Osteoblast (primary cell): ENCODE measurements around the genes PTX3, GFM1 and C3orf80.

DNA sequence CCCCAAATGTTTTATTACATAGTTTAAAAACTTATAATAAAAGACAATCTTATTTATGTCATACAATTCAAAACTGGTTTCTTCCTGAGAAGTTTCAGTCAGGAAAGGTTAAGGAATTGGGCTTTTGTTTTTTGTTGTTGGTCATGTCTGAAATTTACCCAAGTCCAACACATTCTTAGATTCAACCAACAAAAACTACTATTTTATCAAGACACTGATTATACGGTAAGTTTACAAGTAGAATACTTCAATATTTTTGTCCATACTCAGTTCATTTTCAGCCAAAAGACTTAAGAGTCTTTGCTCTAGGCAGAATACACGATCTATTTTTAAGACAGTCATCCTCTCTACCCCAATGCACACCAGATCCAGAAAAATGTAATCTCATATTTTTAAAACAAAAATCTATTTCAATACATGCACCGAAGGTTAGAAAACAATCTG lies 5.8 kb downstream of the CCNL1 start:
- CAGE, long polyA plus RNA = no peak
- RRBS = no CpG with 5 or more reads among the region's 3 CpGs

- CAGE, long polyA plus RNA = no peak
- RRBS = 5% methylated on average over 3 of the region's 15 CpGs
These were observed 389 bp upstream of the CCNL1 start for GRCh38 chr3:157160421-157160651.

DNA sequence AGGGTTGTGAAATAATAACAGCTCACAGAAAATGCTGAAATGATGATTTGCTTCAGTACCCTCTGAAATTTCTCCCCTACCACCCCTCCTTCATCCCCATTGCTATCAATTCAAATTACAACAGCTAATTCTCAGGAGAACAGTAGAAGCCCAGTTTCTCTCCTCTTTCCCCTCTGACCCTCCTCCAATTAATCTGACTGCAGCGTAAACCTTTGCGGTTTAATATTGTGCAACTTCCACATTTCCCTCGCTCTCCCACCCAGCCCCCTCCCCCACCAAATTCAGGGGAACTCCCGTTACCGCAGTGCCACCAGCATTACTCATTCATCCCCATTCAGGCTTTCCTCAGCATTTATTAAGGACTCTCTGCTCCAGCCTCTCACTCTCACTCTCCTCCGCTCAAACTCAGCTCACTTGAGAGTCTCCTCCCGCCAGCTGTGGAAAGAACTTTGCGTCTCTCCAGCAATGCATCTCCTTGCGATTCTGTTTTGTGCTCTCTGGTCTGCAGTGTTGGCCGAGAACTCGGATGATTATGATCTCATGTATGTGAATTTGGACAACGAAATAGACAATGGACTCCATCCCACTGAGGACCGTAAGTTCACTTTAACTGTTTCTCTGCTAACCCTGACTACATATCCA lies at the start of gene PTX3:
PTX3 (plus strand) TSS at position 382 of the 642 bp plus-strand sequence.
- CAGE, long polyA plus RNA = start-site peak on the plus strand centred at position 420 of the sequence, 176 bp wide, 2,976 and 1,137 reads in 2 replicates
- RRBS = no CpG with 5 or more reads among the region's 13 CpGs

GRCh38 chr3:158644182-158645047 lies at the start of gene GFM1:
Gene GFM1, plus strand, starts transcription at chr3:158644527.
- CAGE, long polyA plus RNA = start-site peak on the plus strand at chr3:158644516-158644628, 462 and 285 reads in 2 replicates
- RRBS = no CpG with 5 or more reads among the region's 44 CpGs

DNA sequence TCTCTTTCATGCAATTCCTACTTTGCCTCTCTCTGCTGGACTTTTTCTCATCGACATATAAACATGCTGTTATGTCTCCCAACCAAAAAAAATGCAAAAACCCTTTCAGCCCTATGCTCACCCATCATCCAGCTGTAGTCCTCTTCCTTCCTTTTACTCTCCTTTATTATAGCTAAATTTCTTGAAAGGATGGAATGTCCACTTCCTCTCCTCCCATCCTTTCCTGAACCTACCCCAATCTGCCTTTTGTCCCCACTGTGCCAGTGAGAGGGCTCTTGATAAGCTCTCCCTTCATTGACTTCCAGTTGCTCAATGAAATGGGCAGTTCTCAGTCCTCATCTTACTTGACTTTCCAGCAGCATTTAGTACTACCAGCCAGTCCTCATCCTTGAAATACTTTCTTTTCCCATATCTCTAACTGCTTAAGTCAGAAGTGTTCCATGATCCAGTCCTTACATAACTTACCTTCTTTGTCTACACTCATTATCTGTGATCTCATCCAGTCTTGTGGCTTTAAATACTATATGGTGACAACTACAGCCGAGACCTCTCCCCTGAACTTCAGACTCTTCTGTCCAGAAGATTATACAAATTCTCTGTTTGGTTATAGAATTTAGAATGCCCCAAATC lies 28.8 kb downstream of the RARRES1 start:
- CAGE, long polyA plus RNA = no peak
- RRBS = no CpG with 5 or more reads among the region's 2 CpGs

DNA sequence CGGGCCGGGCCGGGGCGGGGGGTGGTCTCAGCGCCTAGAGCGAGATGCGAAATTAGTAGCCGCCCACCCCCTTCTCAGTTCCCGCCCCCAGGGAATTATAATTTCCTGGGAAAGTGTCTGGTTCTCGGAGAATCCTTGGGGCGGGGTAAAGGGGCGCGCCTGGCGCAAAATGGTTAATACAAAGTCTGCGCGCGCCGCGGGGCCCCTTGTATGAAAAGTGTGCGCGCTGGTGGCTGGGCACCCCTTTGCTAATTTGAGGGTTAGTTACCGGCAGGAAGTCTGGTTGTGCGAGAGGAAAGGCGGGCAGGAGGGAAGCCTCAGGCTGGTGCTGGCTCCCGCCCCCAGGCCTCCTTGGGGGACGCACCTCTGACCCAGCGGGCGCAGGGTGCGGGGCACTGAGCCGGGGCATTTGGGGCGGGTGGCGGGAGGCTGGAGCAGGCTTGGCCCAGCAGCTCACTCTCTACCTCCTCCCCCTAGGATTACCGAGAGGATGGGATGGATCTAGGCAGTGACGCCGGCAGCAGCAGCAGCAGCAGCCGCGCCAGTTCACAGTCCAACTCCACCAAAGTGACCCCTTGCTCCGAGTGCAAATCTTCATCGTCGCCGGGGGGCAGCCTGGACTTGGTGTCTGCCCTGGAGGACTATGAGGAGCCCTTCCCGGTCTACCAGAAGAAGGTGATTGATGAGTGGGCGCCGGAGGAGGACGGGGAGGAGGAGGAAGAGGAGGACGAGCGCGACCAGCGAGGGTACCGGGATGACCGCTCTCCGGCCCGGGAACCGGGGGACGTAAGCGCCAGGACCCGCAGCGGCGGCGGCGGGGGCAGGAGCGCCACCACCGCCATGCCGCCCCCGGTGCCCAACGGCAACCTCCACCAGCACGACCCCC lies 461.0 kb upstream of the C3orf80 start:
- CAGE, long polyA plus RNA = no peak
- RRBS = 1% methylated on average over 33 of the region's 67 CpGs

DNA sequence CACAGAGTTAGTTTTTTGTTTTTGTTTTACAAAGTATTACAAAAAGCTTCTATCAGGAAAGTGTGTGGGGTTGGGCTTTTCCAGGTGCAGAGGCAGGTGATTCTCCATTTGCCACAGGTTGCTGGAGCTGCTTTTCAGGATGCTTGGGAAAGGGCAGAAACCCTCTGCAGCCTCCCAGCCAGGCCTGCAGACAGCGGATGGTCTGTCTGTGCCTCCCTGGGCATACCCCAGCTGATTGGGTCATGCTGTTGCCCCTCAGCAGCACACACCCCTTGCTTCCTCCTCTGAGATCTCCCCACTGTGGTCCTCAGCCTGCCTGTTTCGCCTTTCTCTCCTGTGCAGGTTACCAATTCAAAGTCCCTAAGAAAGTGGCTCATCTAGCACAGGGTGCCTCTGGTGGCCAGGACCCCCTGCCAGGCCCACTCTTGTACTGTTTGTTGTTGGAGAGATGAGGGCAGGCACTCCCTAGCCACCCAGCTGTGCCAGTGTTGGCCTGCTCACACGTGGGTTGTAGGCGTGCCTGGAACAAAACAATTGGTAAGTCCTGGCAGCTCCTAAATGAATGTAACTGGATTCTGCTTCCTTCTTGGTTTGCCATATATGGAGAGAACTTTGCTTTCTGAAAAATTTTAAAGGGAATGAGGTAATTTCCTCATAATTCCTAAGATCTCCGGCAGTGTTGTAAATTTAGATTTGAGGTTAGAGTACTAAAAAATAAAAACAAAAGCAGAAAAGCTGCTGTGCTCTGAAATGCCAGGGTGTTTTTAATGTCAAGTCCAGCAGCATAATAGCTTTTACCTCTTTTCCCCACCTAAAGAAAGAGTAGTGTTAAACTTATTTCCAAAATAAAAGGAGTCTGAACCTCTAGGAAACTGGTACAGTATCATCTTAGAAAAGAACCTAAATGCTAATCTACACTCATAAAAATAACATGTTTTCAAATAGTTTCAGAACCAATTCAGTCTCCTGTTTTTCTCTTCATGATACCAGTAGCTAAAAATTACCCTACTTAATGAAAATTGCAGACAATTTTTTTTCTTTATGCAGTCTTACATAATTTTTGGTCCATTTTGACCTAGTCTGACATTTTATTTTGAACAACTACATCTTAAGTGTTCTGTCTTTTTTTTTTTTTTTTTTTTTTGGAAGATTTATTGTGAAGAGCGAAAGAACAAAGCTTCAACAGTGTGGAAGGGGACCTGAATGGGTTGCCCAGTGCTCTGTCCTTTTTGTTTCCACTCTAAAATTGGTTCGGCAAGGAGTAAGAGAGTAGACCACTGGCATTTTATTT lies 449.6 kb upstream of the C3orf80 start:
- CAGE, long polyA plus RNA = no peak
- RRBS = no CpG with 5 or more reads among the region's 7 CpGs

- CAGE, long polyA plus RNA = no peak
- RRBS = no CpG with 5 or more reads among the region's 6 CpGs
These were observed 445.3 kb upstream of the C3orf80 start for GRCh38 chr3:159779970-159780255.

- CAGE, long polyA plus RNA = no peak
- RRBS = no CpG with 5 or more reads among the region's 3 CpGs
These were observed 437.0 kb upstream of the C3orf80 start for GRCh38 chr3:159788187-159788681.

GRCh38 chr3:159872391-159872885 lies 352.8 kb upstream of the C3orf80 start:
- CAGE, long polyA plus RNA = no peak
- RRBS = no CpG with 5 or more reads among the region's 2 CpGs

DNA sequence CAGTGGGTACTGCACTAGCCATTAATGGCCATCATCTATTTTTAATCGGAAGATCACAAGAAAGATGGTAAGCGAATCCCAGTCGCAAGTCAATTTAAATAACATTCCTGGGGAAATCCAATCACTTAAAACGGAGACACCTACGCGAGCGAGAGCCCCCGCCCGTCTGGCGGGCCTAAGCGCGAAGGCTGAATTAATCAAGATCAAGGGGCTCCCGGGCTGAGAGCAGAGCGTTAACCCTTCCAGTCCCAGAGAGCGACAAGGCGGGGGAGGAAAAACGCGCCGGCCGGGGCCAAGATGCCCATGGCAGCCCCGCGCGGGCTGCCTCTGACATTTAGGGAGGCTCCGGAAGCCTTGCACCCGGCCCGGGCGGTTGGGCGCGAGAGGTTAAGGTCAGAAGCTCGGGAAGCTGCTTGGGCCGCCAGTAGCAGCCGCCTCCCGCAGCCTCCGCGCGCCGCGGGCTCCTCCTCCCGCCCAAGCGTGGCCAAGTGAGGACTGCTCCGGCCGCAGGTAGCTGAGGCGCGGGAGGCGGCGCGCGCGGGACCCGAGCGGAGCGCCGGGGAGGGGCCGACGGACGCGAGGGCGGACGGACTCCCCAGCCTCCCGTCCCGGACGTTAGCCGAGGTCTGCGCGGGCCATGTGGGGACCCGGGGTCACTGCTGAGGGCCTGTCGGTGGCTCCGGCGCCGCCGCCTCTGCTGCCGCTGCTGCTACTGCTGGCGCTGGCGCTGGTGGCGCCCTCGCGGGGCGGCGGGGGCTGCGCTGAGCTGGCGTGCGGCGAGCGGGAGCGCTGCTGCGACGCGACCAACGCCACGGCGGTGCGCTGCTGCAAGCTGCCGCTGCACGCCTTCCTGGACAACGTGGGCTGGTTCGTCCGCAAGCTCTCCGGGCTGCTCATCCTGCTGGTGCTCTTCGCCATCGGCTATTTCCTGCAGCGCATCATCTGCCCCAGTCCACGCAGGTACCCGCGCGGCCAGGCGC lies at the start of gene C3orf80:
C3orf80 (plus strand) TSS at position 424 of the 980 bp plus-strand sequence.
- CAGE, long polyA plus RNA = no peak
- RRBS = 2% methylated on average over 46 of the region's 106 CpGs

DNA sequence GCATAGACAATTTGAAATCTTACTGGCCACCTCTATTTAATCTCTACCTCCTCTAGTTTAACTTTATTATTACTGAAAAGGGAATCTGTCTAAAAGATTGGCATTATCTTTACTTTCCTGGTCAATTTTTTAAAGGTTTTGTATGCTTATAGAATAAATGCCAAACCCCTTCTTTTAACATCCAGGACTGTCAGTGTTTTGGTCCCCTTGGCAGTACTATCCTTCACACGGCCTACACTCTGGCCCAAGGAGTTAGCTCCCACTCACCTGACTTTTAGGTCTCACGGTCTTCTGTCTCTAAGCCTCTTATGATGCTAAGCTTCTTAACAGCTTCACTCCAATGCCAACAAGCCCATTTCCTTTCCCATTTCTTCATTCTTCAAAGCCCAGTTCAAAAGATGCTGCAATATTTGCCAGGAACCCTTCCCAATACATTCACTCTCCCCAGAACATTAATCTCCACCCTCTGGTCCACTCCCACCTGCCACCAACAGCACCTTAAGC lies 28.1 kb downstream of the IFT80 start:
- CAGE, long polyA plus RNA = no peak
- RRBS = no CpG with 5 or more reads among the region's 2 CpGs

GRCh38 chr3:160411662-160412476 lies 12.4 kb downstream of the SMC4 start:
- CAGE, long polyA plus RNA = no peak
- RRBS = no CpG with 5 or more reads among the region's 4 CpGs

DNA sequence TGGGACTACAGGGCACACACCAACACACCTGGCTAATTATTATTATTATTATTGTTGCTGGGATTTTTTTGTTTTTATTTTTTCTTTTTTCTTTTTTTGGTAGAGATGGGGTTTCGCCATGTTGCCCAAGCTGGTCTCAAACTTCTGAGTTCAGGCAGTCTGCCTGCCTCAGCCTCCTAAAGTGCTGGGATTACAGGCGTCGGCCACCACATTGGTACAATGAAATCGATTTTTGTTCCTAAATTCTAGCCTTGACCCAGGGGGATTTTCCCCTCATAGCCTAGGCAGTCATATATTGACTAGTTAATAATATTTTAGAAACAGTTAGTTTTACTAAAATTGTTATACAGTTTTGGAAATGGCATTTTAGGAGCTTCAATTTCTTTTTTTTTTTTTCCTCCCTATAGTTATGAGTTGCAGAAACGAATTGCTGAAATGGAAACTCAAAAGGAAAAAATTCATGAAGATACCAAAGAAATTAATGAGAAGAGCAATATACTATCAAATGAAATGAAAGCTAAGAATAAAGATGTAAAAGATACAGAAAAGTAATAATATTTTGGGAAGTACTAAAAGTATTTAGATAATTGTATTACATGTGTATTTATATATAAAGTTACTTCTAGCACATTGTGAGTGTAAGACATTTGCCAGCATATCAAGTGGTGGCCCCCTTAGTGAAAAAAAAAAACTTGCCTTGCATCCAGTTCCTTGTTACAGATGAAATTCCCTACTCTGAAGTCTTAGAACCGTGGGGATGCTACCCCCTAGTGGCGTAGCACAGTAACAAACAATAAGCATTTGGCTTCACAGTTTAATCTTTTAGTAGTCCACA lies 13.8 kb downstream of the SMC4 start:
- CAGE, long polyA plus RNA = no peak
- RRBS = no CpG with 5 or more reads among the region's 7 CpGs

- CAGE, long polyA plus RNA = no peak
- RRBS = no CpG with 5 or more reads among the region's 3 CpGs
These were observed 14.7 kb downstream of the SMC4 start for GRCh38 chr3:160413901-160414764.

GRCh38 chr3:160459870-160460275 lies 10.3 kb upstream of the TRIM59 start:
- CAGE, long polyA plus RNA = no peak
- RRBS = no CpG with 5 or more reads among the region's 3 CpGs

DNA sequence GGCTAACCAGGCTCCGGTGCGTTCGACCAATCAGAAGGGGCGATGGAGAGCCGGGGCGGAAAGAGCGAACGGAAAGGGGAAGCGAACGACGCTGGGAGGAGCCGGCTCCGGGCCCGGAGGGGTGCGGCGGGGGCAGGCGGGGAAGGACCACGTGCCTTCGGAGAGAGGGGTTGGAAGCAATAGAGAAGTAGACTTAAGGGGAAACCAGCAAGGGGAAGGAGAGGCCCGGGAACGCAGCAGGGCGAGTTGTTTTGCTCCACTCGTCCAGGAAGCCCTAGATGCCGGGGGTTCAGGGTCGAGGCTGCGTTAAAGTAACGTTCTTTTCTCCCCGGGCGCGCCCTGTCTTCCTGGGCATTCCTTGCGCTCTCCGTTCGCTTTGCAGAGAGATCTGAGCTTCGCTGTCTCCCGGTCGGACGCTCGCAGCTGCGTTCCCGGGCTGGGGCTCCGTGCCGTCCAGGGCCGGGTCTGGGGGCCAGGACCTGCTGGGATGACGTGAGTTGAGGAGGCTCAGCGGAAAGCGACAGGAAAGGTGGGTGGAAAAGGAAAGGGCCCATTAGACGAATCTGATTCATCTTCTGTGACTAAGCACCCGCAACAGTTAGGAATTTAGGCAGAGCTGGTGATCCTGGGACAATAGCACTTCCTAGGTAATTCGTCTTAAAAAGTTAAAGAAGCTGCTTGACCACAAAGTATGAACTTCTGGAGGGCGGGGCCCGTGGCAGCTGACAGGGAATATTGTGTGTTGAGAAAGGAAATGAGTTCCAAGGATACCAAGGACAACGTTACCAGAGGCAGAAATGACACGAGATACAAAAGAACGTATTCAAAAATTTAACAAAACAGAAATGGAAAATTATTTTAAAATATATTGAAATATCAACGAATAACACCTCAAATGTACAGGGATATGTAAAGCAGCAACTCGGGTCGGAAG lies 521 bp upstream of the KPNA4 start:
- CAGE, long polyA plus RNA = start-site peak on the plus strand centred at position 176 of the sequence, 84 bp wide, 180 and 171 reads in 2 replicates
- RRBS = 2% methylated on average over 24 of the region's 57 CpGs

GRCh38 chr3:160804770-160805387 lies 48.8 kb downstream of the PPM1L start:
- CAGE, long polyA plus RNA = no peak
- RRBS = no CpG with 5 or more reads among the region's 3 CpGs

DNA sequence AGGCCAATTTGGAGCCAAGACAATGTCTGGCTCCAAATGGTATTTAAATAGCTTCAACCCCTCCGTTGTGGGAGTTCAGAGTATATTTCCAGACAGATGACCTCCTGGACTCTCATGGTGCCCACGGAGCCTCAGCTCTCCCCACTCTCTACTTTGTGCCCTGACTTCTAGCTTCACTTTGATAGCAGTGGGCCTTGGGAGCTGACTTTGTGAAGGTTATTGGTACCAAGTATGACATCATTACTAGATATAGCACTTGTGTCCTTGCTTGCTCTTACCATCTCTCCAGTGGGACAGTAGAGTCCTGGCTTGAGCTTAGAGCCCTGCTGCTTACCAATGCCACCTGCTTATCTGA lies 53.4 kb downstream of the PPM1L start:
- CAGE, long polyA plus RNA = no peak
- RRBS = no CpG with 5 or more reads among the region's 2 CpGs

DNA sequence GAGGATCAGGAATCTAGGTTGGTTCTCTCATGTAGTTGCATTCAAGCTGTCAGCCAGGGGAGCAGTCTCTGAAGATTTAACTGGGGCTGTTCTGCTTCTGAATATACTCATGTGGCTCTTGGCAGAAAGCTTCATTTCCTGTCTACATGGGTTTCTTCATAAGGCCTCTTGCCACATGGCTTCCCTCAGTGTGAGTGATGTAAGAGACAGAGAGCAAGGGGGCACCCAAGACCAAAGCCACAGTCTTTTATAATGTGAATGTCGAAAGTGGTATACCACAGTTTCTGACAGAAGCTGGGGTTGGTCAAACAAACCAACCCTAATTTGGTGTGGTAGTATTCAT lies 123.9 kb downstream of the B3GALNT1 start:
- CAGE, long polyA plus RNA = no peak
- RRBS = no CpG with 5 or more reads among the region's 1 CpG